Suprapubic skin (tissue), 4 donors: ENCODE data around the genes SLC14A1, EPG5 and ATP5F1A.

- PRO-cap = no peak
- RAMPAGE, long total RNA, 4 experiments = no peak in any of the 4 experiments
These were observed 244.5 kb downstream of the SETBP1 start for GRCh38 chr18:44925030-44925668.

- PRO-cap = no peak
- RAMPAGE, long total RNA, 4 experiments = no peak in any of the 4 experiments
These were observed 27.1 kb upstream of the SLC14A2 start for GRCh38 chr18:45588148-45588686.

DNA sequence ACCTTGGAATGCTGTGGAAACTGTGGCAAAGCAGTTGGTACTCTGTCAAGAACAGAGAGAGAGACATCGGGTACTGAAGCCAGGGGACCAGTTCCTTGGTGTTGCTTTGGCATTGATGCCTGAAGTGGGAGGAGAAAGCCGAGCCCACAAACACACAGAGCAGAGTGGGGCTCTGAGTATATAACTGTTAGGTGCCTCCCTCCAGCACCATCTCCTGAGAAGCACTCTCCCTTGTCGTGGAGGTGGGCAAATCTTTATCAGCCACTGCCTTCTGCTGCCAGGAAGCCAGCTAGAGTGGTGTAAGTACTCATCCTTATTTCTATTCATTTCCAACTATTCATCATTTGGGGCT lies at the start of gene SLC14A1:
TSS of gene SLC14A1 (plus strand) at position 207 of the 352 bp plus-strand sequence.
- PRO-cap = no peak
- RAMPAGE, long total RNA, 4 experiments = start-site peak on the plus strand in 1 of 4 experiments, centred at position 188 of the sequence, 18 reads per replicate

- PRO-cap = bidirectional peak, plus-strand start at chr18:45967573, minus-strand start at chr18:45967273
- RAMPAGE, long total RNA, 4 experiments = start-site peak on the minus strand in 2 of 4 experiments, at chr18:45967270-45967310 at its widest, 33 to 149 reads per replicate
These were observed at the start of gene EPG5 for GRCh38 chr18:45967007-45967777. TSS of gene EPG5 (minus strand) at chr18:45967329.

DNA sequence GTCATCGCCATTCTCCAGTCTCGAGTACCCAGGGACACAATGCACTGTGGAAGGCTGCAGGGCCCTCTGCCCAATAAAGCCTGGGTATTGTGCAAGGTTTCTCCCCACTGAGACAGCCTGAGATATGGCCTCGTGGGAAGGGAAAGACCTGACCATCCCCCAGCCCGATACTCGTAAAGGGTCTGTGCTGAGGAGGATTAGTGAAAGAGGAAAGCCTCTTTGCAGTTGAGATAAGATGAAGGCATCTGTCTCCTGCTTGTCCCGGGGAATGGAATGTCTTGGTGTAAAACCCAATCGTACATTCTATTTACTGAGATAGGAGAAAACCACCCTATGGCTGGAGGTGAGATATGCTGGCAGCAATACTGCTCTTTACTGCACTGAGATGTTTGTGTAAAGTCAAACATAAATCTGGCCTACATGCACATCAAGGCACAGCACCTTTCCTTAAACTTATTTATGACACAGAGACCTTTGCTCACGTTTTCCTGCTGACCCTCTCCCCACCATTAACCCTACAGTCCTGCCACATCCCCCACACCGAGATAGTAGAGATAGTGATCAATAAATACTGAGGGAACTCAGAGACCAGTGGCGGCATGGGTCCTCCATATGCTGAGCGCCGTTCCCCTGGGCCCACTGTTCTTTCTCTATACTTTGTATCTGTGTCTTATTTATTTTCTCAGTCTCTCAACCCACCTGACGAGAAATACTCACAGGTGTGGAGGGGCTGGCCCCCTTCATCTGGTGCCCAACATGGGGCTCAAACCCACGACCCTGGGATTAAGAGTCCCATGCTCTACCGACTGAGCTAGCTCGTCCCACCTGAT lies 9.3 kb downstream of the ATP5F1A start:
- PRO-cap = no peak
- RAMPAGE, long total RNA, 4 experiments = no peak in any of the 4 experiments

DNA sequence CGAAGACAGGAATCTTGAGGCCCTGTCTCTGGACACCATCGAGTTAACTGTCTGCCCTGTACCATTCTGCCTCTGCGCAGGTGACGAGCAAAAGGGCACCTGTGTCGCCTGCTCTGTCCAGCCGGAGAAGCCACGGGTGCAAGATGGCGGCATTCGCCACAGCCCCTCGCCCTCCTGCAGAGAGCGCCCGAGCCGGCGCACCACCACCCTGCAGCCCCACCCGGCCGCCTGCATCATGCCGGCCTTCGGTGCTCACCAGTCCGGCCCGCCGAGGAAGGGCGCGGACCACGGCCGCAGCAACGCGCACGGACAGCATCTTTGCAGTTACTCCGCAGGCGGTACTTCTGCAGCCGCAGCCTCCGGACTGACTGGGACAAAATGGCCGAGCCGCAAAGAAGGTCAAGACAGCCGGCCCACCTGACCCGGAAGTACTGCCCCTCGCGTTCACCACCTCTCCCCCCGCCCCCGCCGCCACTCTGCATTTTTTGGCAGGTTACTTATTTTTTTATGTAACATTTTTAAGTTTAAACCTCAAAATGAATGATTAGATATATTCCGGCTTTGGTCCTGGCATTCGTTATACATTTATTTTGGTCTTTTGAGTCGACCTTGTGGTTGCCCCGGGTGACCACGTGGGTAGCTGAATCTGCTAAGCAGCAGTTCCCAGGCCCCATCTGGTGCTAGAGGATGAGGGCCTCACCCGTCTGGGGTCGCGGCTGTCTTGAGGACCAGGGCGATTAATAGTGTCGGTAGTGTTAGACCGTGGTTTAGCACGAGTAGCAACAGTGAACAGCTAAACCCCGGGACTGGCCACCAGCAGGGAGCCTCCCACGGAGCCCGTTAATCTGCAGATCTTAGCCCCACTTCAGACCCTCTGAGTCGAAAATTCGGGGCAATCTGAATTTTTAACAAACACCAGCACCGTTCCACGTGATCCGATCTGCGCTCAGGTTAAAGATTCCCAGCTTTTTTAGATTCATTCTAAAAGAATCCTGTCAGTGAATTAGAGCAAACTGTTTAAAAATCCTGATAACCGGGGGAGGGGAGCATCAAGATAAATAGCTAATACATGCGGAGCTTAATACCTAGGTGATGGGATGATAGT lies at the start of gene ATP5F1A:
TSS of gene ATP5F1A (minus strand) at position 381 of the 1,105 bp plus-strand sequence.
- PRO-cap = unidirectional peak, minus-strand start at position 320 of the sequence; bidirectional peak, plus-strand start at position 673 of the sequence, minus-strand start at position 370 of the sequence
- RAMPAGE, long total RNA, 4 experiments = start-site peak on the minus strand in 4 of 4 experiments, centred at positions 358 to 366 of the sequence, 163 to 2,619 reads per replicate

- PRO-cap = no peak
- RAMPAGE, long total RNA, 4 experiments = no peak in any of the 4 experiments
These were observed 20.5 kb upstream of the C18orf25 start for GRCh38 chr18:46153184-46153814.

- PRO-cap = no peak
- RAMPAGE, long total RNA, 4 experiments = no peak in any of the 4 experiments
These were observed 42.2 kb downstream of the C18orf25 start for GRCh38 chr18:46216048-46216493.

GRCh38 chr18:46418597-46419266 lies 84.9 kb downstream of the RNF165 start:
- PRO-cap = no peak
- RAMPAGE, long total RNA, 4 experiments = no peak in any of the 4 experiments

GRCh38 chr18:46814593-46815122 lies 57.8 kb upstream of the ST8SIA5 start:
- PRO-cap = no peak
- RAMPAGE, long total RNA, 4 experiments = no peak in any of the 4 experiments

DNA sequence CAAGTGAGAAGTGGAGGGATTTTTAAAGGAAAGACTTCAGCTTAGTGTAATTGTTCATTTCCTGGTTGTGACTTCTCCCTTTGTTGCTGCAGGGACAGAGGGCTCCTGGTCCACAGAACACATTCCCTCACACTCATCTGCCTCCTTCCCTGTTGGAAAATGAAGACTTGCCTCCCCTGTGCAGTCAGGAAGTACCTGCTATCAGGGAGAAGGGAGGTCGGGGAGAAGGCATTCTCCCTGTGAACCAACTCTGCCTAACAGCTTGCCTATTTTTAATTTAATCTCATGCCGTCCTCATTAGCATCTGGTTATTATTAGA lies 232.5 kb upstream of the SKOR2 start:
- PRO-cap = no peak
- RAMPAGE, long total RNA, 4 experiments = no peak in any of the 4 experiments

GRCh38 chr18:47883665-47884160 lies 46.7 kb downstream of the SMAD2 start:
- PRO-cap = no peak
- RAMPAGE, long total RNA, 4 experiments = no peak in any of the 4 experiments

GRCh38 chr18:47967842-47968597 lies 37.6 kb upstream of the SMAD2 start:
- PRO-cap = no peak
- RAMPAGE, long total RNA, 4 experiments = no peak in any of the 4 experiments

DNA sequence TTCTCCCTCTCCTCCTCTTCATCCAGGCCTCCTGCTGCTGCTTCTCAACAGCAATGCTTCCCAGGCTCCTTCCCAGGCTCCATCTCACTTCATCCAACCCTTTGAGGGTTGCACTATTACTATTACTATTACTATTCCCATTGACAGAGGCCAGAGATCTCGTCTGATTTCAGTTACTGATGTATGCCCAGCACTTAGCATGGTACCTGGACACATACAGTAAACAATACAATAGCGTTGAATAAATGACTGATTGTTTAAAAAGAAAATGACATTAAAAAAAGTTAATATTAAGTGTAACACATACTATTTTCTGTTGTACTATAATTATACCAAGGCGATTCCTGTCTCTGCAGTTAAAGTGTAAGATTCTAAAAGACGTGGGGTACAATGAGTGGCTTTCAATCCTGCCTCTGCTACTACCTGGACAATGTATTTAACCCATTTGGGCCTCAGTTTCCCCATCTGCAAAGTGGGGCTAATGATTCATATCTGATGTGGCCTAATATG lies 204.6 kb upstream of the SMAD2 start:
- PRO-cap = no peak
- RAMPAGE, long total RNA, 4 experiments = start-site peak on the minus strand in 1 of 4 experiments, centred at position 187 of the sequence, 64 reads per replicate

DNA sequence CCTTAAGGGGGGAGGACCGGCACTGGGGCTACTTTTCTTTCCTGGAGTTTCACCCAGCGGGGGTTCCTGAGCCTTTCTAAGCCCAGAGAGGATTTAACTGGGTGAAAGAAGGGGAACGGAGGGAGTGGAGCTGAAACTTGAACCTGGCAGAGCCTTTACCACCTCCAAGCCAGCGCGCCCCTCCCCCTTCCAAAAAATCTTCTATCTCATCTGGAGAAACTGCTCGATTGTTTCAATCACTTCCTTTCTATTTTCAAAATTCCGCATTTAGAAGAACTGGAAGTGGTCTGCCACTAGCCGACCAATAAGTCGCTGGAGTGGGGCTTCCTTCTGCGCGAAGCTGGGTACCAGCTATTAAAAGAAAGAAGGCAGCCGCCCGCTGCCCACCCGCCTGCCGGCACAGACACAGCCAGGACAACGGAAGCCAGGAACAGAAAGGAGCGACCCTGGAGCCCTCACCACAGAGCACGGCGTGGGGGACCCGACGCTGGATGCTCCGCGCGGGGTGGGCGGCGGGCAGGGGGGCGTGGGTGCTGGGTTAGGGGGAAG lies 205.2 kb upstream of the SMAD2 start:
- PRO-cap = no peak
- RAMPAGE, long total RNA, 4 experiments = no peak in any of the 4 experiments

DNA sequence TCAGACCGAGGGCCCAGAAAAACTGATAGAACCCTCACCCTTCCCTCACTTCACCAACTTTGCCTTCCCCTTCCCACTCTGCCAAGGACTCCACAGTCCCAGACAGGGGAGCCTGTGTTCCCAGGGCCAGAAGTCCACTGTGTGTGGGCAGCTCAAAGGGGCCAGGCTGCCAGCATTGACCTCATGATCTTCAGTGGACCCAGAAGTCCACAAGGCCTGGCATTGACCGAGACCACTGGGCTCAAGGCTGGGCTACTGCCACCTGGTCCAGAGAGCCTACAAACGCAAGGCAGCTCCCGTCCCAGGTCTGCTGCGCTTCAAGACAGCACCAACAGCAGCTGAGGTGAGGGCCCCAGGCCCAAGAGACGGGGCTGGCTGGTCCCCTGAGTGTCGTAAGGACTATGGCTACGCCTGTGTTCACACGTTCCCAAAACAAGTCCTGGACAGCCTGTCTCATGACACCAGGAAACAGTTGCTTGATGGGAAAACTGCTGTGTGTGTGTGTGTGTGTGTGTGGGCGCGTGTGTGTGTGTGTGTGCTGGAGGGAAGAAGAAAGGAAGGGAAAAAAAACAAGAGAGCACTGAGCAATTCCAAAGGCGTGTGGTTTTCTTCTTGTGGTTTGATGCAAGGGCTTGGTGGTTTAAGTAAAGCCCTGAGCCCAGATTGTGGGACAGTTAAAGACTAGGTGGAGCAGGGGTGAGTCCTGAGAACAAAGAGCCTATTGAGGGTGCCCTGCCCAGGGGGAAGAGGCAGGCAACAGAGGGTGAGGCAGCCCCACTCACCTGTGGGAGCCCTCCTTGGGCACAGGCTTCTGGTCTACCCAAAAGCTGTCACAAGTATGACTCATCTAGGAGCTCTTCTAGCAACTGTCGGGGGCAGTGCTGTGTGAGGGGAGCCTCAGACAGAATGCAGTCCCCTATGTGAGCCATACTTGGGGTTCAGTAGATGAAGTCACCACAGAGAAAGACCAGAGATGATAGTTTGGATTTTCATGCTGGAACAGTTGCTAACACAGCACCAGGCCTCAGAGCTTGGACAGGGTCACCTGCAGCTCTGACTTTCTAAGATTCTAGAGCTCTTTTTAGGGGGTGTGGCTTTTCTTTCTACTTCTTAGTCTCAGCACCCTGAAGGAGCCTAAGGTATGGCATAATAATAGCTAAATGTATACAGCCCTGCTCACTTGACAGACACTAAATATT lies 46.8 kb upstream of the ZBTB7C start:
- PRO-cap = unidirectional peak, minus-strand start at position 309 of the sequence
- RAMPAGE, long total RNA, 4 experiments = no peak in any of the 4 experiments

GRCh38 chr18:48544371-48545164 lies 5.7 kb downstream of the CTIF start:
- PRO-cap = no peak
- RAMPAGE, long total RNA, 4 experiments = start-site peak on the plus strand in 2 of 4 experiments, at chr18:48544777-48545008 at its widest, 7 to 13 reads per replicate

DNA sequence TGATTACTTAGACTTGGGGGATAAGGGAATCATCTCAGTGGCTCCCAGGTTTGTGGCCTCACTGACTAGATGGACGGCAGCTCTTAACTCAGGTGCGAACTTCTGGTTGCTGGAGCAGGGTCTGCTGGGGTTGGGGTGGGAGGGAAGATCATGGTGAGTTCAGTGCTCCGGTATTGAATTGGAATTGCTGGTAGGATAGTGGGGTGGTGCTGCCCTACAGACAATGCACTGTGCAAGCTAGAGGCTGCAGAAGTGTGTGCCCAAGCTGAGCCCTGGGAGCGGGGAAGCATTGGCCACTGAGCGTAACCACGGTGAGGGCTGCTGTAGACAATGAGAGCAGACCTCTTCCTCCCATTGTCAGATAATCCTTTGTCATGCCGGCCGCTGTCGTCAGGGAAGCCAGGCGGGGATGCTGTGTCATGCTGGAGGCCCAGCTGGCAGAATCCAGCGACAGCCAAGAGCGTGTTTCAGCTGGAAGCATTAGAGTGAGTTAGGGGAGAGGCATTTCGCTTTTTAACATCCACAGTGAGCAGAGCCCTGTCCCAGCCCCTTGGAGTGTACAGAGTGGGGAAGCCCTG lies 6.8 kb downstream of the CTIF start:
- PRO-cap = no peak
- RAMPAGE, long total RNA, 4 experiments = start-site peak on the plus strand in 1 of 4 experiments, centred at position 355 of the sequence, 10 reads per replicate

GRCh38 chr18:48575460-48576755 lies 37.1 kb downstream of the CTIF start:
- PRO-cap = no peak
- RAMPAGE, long total RNA, 4 experiments = start-site peak on the plus strand in 1 of 4 experiments, at chr18:48576081-48576970 at its widest, 12 reads per replicate

GRCh38 chr18:48619160-48619888 lies 80.5 kb downstream of the CTIF start:
- PRO-cap = no peak
- RAMPAGE, long total RNA, 4 experiments = no peak in any of the 4 experiments